Non-pigmented ciliary epithelial cell (primary cell): Measurements from ENCODE around the gene MAP3K9.

DNA sequence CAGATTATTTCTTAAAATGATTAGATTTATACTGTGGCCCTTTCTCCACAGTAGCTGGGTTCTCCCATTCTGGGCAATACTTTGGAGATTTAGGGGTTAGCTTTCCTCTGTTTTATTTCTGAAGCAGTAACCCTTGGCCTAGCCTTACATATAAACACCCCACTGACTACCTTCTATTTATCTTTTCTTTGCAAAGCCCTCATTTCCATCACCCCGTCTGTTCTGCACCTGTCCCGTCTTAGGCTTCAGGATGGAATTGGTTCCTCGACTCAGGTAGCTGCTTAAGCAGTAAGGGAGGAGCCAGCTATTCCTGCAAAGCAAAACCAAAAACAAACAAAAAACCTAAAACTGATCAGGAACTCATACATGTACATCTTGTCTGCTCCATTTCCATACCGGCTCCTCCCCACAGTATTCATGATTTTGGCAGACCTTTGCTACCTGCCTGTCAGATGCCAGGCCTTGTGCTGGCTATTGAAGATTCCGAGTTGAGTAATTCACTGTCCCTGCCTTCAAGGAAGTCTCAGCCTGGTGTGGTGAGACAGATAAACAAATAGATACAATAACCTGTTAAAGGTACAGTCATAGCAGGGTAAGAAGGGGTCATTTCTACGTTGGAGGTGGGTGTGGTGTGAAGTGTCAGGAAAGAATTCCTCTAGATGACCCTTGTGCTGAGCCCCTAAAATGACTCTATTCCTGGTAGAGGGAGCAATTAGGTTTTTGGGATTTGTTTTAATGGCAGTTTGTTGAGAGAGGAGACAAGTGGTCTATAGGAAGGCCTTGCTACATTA, 42.6 kb downstream of the SUSD6 start:
- RRBS: no CpG with 5 or more reads among the region's 6 CpGs

GRCh38 chr14:69696613-69697285, 70.2 kb upstream of the SRSF5 start:
- RRBS: no CpG with 5 or more reads among the region's 8 CpGs

DNA sequence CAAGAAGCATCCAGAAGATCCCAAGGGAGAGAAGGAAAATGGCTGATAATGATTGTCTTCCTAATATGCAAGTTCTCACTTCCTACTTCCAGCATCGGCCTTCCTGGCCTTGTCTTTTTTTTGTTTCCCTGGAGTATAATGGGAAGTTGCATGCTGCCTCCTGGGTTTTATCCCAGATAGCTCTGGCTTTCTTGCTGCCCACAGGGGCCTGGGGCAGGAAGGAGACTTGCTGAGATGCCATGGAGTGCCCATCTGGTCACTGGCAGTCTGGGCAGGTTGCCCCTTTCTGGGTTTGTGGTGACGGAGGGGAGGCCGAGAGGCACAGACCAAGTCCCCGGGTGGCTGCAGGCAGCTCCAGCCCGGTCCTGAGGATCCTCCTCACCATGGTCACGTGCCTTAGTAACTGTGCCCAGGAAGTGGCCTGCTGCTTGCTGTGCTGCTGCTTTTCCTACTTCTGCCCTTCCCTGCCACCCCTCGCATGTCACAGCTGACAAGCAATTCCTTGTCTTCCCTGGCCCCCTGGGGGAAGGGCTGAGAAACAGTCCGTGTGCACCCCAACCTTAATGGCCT, 55.1 kb upstream of the SRSF5 start:
- RRBS: no CpG with 5 or more reads among the region's 8 CpGs

DNA sequence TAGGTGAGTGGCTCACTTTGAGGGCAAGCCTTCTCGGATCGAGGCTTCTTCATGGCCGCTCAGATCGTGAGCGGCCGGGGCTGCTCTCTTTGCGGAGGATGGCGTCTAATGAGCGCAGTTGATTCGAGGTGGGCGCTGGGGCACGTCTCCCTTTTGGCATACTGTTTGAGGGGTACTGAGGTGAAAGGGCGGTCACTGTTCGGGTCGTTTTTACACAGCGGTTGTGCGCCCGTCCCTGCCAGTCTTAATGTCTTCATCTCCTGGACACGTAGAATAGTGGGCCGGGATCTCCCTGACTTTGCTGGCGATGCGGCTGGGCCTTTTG, 273 bp downstream of the SRSF5 start:
- RRBS: 2% methylated on average over 4 of the region's 22 CpGs

DNA sequence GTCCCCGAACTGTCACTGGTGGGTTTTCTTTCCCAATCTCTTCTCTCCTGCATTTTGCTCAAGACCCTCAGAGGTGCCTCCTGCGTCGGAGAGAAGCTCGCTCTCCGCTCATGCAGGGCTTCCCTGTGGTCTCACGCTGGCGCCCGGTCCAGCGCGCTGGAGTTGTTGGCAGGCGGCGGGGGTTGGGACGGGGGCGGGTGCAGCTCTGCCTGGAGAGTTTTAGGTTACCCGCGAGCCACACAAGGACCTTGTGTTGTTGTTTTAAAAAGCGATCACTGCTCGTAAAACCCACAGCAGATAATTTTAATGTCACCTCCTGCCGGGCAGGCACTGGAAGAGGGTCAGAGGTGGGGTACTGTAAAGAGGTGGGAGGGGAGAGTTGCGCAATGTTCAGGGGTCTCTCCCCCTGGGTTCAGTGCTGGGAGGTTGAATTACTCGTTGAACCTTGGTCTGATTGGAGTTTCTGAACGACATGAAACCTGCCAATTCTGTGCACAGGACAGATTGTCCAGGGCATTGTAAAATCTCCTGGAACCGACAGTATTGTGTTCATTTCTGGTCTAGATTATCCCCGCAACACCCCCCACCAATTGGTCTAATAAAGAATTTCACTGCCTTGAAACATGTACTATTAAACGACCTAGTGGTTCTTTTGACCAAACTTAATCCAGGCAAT, 920 bp downstream of the SMOC1 start:
- RRBS: no CpG with 5 or more reads among the region's 25 CpGs

GRCh38 chr14:69943465-69943871, 64.3 kb downstream of the SMOC1 start:
- RRBS: no CpG with 5 or more reads among the region's 5 CpGs

GRCh38 chr14:70005192-70005756, 126.1 kb downstream of the SMOC1 start:
- RRBS: no CpG with 5 or more reads among the region's 3 CpGs

DNA sequence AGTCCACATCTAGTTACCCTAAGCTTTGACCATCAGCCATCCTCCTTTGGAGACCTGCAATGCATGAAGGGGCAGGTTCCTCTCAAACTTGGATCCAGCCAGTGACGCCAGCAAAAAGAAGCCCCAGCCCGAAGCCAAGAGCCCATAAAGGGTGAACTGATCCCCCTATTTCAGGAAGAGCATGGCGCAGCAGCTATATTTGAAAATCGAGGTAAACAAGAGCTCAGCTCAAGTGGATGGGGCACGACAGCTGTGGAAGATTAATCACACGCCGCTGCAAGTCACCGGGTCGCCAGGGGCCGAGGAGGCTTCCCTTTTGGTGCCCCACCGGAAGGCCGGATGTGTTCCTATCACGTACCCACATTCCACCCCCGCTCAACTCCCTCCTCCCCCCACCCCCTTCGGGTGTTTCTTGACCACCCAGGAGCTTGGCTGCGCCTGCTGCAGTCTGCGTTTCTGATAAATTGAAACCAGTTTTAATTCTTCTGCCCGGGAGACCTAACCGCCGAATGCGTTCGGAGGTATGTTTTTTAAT, 2.0 kb downstream of the SLC8A3 start:
- RRBS: 3% methylated on average over 4 of the region's 22 CpGs

GRCh38 chr14:70537080-70538064, 2.6 kb upstream of the ADAM20 start:
- RRBS: no CpG with 5 or more reads among the region's 8 CpGs

DNA sequence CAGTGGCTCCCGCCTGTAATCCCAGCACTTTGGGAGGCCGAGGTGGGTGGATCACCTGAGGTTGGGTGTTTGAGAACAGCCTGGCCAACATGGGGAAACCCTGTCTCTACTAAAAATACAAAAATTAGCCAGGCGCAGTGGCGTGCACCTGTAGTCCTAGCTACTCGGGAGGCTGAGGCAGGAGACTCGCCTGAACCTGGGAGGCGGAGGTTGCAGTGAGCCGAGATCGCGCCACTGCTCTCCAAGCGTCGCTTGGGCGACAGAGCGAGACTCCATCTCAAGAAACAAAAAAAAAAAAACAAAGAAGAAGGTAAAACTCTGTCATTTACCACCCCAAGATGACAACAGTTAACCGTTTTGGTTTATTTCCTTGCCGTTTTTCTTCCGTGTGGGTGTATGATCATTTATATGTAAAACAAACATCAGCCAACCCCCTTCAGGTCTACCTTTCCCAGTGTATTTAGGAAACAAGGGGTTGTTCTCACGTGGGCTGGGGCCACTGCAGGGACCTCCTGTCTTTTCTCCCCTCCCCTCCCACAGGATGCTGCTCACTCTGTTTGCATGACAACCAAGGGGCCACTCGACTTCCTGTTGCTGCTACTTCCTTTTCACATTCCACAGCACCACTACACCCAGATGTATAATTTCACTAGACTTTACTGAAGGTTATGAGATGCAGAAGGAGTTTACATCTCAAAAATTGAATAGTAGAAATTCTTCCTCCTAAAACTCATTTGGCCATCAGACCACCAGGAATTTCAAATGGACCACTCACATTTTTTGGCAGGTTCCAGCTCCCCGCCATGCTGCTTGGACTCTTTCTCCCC, 13.6 kb downstream of the TTC9 start:
- RRBS: no CpG with 5 or more reads among the region's 20 CpGs

GRCh38 chr14:70663340-70664336, 21.9 kb downstream of the TTC9 start:
- RRBS: no CpG with 5 or more reads among the region's 7 CpGs

DNA sequence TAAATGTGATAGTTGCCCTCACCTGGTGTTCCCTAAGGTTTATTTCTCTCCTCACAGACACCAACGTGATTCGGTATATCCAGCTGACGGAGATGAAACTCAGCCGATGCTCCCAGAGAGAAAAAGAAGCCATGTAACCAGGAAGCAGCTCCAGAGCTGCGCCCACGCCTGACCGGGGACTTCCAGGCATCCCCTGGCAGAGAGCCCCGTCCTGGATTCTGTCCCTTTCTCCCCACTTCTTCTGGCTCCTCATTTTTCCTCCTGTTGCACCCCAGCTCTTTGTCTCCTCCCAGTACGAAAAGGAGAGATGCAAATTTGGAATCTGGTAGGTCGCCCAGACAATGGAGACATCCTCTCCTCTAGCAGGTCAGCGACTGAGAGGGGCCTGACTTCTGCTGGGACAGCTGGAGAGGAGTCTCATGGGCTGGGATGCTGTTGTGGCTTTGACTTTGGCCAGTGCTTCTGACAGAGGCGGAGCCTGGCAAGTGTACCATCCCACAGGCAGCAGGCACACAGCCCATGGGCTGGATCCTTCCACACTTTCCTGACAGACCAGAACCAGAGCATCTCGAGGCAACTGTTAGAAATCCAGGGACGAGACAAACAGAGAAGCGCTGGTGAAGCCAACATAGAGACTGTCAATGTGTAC, 29.4 kb downstream of the TTC9 start:
- RRBS: no CpG with 5 or more reads among the region's 15 CpGs

GRCh38 chr14:70742218-70742786, 67.0 kb downstream of the MAP3K9 start:
- RRBS: 78% methylated on average over 7 of the region's 17 CpGs

DNA sequence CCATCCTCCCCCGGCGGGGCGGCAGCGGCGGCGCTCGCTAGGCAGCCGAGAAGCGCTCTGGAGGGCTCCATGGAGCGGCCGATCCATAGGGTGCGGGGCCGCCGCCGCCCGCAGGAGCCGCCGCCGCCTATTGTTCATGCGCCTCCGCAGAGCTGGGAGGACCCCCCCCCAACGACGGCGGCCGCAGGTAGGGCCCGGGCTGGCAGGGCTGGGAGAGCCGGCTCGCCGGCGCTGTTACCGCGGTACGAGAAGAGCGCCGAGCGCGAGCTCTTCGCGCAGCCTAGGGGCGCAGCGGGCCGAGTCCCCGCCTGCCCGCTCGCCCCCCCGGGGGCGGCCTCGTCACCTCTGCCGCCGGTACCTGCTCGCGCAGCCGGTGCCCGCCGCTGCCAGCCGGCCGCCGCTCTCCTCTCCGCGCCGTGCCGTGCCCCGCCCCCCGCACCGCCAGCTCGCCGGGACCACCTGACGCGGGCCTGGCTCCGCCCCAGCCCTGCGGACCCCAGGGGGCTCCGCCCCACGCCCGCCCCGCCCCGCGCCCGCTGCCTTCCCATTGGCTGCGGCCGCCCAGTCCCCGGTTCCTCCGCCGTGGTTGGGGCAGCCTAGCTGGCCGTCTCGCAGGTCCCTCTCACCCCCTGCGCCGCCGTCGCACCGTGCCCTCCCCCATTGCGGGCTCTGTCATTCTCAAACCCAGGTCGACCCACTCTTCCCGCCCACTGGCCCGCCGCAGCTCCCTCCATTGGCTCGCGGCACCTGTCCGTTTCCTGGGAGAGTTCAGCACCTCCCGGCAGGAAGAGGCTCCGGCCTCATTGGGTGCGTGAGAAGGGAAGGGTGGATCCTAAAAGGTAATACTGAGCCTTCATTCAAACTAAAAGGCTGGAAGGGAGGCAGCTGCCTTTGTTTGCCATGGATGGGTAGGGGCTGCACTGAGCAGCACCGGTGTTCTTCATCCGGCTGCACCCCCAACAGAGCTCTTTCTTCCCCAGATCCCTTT, at the start of gene MAP3K9:
Gene MAP3K9 (minus strand): TSS at position 413 of the 988 bp plus-strand sequence.
- RRBS: 2% methylated on average over 25 of the region's 103 CpGs

DNA sequence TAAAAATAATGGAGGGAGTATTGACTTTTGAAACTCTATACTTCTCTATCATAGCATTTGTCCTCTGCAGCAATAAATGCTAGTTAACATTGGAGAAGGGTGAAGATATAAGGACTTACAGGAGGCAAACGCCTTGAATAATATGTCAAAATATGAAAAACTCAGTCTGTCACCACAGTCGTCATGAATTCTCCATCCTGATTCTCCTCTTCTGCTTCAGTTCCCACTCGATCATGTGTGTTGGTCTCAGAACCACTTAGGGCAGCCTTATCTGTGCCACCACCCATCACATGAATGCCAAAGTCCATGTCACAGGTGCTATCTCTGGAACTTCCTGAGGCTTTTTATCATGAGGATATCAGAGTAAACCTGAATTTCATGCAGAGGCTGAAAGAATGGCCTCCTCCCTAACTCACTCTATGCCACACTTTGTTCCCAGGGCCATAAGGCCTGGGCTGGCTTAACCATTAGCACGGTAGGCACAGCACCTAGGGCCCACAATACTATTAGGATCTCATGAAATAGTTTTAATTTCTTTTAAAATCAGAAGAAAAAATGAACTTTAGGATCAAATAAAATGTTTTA, 28.7 kb upstream of the MAP3K9 start:
- RRBS: no CpG with 5 or more reads among the region's 4 CpGs

DNA sequence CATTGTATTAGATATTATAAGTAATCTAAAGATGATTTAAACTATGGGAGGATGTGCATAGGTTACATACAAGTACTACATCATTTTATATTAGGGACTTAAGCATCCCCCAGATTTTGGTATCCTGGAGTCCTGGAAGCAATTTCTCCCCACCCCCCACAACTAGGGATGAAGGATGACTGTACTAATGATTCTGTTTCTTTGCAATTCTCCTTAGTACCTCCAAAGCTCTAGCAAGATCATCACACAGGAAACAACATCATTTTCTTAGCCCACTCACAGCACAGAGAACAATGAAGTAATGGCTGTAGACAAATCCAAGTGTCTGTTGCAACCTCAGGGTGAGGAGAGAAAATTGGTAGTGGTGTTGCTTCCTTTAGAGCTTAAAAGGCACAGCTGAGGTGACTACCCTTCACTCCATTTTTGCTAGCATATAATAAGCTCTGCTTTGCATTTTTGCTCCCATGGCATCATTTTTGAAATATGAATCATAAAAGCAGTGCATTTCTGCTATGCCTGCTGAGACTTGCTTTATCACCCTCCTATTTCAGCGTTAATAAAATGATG, 18.7 kb upstream of the PCNX1 start:
- RRBS: no CpG with 5 or more reads among the region's 1 CpG

DNA sequence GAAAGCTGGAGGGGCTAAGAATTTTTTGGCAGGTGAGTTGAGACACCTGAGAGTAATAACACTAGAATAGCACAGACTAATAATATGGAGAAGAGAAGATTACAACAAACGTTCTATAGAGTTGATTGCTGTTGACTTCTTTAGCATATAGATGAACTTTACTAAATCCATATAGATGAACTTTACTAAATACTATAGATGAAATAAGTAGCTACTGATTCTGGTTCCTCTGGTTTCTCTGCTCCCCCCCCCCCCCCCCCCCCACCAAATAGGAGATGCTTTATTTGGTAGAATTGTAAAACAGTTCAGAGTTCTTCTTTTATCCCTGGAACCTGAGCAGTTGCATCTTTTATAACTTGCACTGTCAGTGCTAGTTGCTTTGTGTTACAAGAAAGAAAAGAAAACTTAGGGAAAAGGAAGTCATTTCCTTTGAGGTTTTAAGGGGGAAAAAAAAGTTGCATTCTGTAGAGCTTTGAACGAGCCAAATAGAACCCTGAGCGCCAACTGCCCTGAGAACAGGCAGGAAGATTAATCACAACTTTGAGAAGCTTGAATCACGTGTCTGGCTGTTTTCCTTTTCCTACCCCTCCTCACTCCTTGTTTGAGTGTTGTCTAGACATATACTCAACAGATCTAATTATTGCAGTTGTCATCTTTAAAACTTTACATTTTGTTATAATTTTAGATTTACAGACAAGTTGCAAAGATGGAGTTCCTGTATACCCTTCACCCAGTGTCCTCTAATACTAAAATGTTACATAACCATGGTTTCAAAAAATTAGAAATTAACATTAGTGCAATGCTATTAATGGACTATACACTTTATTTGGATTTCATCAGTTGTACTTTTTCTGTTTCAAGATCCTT, 12.4 kb downstream of the PCNX1 start:
- RRBS: no CpG with 5 or more reads among the region's 4 CpGs

GRCh38 chr14:71165163-71165824, 155.0 kb upstream of the SIPA1L1 start:
- RRBS: no CpG with 5 or more reads among the region's 8 CpGs

DNA sequence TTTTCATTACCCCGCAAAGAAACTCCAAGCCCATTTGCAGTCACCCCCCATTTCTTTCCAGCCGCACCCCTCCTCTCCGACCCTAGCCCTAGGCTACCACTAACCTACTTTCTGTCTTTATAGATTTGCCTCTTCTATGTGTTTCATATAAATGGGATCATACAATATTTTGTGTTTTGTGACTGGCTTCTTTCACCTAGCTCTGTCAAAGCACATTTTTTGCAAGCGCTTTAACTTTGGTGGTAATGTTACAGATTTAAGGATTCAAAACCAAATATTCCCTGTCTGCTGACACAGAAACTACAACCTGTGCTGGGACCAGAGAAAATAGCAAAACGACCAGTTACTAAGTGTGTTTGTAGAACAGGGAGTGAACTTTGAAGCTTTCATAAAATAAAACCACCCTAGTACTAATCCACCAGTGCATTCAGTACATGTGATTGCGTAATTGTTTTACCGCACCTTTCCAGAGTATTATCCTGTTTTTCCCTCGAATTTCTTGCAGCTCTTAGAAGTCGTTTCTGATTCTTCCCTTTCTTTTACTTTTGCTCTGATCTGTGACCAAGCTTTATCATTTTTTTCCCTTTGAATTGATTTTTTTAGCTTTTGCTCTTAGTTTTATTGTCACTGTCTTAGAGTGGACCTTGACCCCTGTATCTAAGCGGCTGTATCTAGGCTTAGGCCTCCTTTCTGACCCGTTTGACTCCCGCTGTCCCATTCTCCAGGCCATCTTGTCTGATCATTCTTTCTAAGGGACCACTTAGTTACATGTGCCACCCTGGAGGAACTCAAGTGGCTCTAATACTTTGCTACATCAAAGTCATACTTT, 16.2 kb downstream of the SIPA1L1 start:
- RRBS: no CpG with 5 or more reads among the region's 12 CpGs